Mesenchymal stem cell of Wharton's jelly (primary cell): Measurements from ENCODE around the genes MYLK2 and HCK.

- CAGE, long polyA plus RNA, result no peak
These were observed 54.1 kb downstream of the PYGB start for GRCh38 chr20:25301512-25302791.

GRCh38 chr20:25378609-25379547 lies 11.8 kb downstream of the ABHD12 start:
- CAGE, long polyA plus RNA, result no peak

- CAGE, long polyA plus RNA, result no peak
These were observed 76.2 kb downstream of the NINL start for GRCh38 chr20:25508978-25509637.

DNA sequence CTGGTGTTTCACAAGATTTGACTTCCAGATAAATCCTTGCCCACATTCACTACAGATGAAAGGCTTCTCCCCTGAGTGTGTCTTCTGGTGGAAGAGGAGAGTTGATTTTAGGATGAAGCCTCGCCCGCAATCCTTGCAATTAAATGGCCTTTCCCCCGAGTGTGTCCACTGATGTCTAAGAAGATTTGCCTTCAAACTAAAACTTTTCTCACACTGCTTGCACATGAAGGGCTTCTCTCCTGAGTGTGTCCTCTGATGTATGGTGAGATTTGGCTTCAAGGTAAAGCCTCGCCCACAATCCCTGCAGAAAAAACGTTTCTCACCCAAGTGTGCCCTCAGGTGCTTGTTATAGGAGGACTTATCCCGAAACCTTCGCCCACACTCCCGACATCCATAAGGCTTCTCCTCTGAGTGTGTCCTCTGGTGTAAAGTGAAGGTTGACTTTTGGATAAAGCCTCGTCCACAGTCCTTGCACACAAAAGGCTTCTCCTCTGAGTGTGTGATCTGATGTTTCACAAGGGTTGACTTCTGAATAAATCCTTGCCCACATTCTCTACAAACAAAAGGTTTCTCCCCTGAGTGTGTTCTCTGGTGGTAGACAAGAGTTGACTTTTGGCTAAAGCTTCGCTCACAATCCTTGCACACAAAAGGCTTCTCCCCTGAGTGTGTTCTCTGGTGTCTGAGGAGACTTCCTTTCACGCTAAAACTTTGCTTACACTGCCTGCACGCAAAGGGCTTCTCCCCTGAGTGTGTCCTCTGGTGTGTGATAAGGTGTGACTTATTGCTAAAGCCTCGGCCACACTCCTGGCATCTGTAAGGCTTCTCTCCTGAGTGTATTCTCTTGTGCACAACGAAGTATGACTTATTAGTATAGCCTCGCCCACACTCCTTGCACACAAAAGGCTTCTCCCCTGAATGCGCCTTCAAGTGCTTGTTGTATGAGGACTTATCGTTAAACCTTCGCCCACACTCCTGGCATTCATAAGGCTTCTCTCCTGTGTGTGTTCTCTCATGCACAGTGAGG lies 20.9 kb downstream of the ZNF337 start:
- CAGE, long polyA plus RNA, result no peak

- CAGE, long polyA plus RNA, result no peak
These were observed 1959.0 kb upstream of the DEFB115 start for GRCh38 chr20:29298263-29299102.

GRCh38 chr20:29410058-29410569 lies 1847.3 kb upstream of the DEFB115 start:
- CAGE, long polyA plus RNA, result no peak

GRCh38 chr20:30816219-30816758 lies 441.2 kb upstream of the DEFB115 start:
- CAGE, long polyA plus RNA, result no peak

DNA sequence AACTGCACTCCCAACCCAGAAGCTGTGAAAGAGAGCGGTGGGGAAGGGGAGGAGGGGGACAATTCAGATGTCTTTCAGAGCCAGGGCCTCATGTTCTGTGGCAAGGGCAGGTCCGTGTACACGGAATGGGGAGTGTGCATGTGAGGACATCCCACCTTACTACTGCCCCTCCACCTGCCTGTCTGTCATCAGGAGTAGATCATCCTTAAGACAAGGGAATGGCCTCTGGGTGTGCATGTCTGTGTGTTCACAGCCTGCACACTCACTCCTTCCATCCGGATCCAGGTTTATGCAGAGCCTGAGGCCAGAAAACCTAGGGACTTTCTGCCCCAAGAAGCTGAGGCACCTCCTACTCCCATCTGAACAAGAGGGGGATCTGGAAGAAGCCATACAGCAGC lies 853 bp downstream of the REM1 start:
- CAGE, long polyA plus RNA, result no peak

DNA sequence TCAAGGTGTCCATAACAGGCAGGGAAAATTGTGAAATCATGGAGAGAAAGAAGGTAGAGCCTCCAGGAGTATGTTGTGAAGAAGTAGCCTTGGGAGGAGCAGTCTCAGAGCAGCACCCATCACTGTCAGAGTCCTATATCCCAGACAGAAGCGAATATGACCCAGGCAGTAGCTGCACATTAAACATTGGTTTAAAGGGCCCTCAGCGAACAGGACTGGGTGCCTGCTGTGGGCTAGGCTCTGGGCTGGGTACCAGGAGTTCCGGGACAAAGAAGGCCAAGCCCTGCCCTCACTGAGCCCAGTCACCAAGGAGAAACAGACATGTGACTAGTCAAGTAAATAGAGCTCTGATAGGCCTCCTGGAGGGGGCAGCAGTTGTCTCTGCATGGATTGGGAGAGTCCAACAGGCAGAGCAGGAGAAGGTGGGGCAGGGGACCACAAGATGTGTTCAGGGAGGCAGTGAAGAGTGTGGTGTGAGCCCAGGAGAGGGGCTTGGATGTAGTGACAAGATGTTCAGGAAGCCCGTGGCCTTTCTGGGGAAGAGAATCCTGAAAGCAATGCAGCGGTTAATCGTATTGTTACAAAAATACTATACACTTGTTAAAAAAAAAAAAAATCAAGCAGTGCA lies 3.1 kb downstream of the HM13 start:
- CAGE, long polyA plus RNA, result no peak

GRCh38 chr20:31546627-31546998 lies 566 bp upstream of the MCTS2 start:
- CAGE, long polyA plus RNA, result no peak

GRCh38 chr20:31568917-31569988 lies 22.1 kb downstream of the MCTS2 start:
- CAGE, long polyA plus RNA, result no peak

- CAGE, long polyA plus RNA, result no peak
These were observed 3.2 kb downstream of the ID1 start for GRCh38 chr20:31608047-31608960.

GRCh38 chr20:31712497-31713046 lies 10.1 kb downstream of the BCL2L1 start:
- CAGE, long polyA plus RNA, result no peak

GRCh38 chr20:31720838-31721253 lies 1.8 kb downstream of the BCL2L1 start:
- CAGE, long polyA plus RNA, result no peak

DNA sequence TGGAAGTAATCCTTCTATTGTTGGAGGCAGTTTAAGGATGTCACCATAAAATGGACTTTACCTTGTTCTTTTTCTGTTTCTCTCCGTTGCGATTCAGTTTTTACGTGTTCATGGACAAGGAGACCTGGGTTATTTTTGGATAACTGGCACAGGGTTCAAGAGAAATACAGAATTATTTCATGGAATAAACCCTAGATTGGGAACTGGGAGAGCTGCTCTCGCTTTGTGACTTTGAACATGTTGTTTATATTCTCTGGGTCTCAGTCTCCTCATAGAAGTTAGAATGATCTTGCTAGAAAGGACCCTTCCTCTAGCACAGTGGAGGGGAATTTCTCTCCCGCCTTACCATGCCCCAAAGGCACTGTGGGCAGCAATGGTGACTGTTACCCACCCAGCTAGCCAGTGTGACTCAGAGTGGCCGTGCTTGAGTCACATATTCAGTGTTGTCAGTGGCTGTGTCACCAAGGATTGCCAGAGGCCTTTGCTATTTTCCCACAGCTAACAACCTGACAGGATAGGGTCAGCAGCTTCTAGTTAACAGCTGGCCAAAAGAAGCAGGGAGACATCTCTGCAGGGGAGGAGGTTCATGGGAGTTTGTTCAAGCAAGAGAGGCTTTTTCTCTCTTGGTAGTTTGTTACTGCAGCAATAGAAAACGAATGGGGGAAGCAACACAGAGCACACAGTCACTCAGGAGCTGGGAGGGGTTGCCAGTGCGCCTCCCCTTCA lies 9.0 kb upstream of the MYLK2 start:
- CAGE, long polyA plus RNA, result no peak

GRCh38 chr20:31818921-31819593 lies at the start of gene MYLK2:
TSS of gene MYLK2 (plus strand) at chr20:31819356.
- CAGE, long polyA plus RNA, result no peak

- CAGE, long polyA plus RNA, result no peak
These were observed 6.5 kb downstream of the PDRG1 start for GRCh38 chr20:31945143-31945863.

DNA sequence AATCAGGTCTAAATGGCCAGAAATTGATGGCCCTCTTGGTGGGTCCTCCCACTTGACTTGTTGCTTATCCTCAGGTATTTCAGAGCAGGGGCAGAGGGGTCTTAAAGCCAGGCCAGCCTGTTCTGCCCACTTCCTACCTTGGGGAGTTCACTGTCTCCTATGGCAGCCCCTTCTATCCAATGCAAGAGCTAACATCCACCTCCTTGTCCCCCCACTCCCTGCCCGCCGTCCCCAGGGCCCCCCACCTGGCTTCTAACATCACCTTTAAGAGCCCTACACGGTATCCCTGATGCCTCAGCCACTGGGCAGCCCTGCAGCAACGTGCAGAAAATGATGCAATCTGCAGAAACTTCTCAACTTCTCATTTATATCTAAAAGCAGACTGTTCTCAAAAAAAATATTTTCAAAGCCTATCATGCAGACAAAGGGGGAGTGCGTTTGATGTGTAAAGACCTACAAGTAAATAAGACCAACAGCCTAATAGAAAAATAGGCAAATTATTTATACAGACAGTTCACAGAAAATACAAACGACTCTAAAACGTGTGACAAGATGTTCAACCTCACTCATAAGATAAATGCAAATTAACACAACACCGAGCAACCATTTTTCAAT lies 15.3 kb upstream of the HCK start:
- CAGE, long polyA plus RNA, result no peak

DNA sequence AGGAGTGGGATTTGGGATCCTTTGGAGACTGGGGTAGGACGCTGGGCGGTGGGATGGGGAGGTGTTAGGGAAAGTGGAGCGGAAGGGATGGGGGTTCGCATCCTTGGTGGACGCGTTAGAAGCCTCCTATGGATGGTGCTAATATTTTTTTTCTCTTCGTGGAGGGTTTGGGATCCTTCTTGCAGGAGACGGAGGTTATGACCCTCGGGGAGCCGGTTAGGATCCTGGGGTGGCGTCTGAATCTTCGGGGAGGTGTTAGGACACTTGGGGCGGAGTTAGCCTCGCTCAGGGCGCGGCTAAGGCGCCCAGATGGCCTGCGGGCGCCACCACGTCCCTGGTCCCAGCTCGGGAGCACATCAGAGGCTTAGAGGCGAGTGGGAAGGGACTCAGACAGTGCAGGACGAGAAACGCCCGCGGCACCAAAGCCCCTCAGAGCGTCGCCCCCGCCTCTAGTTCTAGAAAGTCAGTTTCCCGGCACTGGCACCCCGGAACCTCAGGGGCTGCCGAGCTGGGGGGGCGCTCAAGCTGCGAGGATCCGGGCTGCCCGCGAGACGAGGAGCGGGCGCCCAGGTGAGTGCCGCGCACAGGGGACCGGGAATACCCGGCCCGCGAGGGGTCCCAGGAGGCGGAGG lies at the start of gene HCK:
Gene HCK (plus strand): TSS at position 326 of the 632 bp plus-strand sequence.
- CAGE, long polyA plus RNA, result no peak

DNA sequence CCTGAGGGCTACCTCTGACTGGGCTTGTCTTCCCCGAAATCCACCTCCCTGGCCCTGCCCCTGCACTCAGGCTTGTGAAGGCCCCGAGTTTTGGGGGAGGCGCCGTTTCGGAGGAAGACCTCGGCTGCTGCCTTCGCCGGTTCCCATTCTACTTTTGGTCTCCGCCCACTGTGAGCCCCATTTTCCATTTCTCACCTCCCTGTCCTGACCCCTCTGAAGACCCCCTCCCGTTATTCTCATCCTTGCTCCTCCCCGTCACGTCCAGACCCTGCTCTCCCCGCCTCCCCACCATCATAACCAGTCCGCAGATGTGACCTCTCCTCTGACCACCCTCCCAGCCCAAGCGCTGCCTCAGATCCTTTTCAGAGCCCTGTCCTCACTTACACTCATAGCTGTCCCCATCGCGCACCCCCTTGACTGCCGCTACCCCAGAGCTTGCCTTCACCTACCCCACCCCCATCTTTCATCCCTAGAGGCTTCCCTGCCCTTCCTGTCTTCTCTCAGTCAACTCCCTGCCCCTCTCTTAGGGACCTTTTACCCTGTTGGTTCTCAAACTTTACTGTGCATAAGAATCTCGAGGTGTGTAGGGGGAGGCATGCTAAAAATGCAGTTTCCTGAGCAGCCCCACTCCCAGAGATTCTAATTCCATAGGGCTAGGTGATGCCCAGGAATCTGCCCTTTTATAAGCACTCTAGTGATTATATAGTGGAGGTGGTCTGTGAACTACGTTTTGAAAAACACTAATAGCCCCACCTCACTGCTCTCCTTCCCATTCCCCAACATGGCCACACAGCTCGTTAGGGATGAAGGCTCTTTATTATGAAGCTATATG lies 572 bp downstream of the TM9SF4 start:
- CAGE, long polyA plus RNA, result no peak